ENCODE data around the genes EVI2A, RHOT1 and ZNF207.

DNA sequence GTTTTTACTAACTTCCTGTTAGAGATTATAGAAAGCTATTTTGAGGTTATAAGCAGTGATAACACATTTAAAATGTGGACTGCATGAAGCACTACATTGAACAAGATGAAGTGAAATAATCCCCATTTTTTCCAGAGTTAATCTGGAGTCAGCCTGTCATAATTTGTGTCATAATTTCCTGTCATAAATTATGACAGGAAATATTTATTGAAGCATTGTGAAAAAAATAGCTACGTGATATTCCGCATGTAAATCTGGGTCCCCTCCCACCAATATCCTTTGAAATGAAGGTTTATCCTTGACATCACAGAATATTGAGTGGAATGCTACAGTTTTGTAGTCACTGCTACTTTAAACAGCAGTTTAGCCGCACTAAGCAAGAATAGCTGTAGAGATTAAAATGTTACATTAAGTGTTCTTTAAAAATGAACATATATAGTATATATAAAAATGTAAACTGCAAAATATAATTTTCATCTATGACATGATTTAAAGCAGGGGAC is 40.0 kb downstream of the OMG start:
- RRBS: no CpG with 5 or more reads among the region's 3 CpGs

- RRBS: no CpG with 5 or more reads among the region's 9 CpGs
These were observed at the start of gene EVI2A for GRCh38 chr17:31321240-31322094. EVI2A (minus strand) TSS chr17:31321622.

DNA sequence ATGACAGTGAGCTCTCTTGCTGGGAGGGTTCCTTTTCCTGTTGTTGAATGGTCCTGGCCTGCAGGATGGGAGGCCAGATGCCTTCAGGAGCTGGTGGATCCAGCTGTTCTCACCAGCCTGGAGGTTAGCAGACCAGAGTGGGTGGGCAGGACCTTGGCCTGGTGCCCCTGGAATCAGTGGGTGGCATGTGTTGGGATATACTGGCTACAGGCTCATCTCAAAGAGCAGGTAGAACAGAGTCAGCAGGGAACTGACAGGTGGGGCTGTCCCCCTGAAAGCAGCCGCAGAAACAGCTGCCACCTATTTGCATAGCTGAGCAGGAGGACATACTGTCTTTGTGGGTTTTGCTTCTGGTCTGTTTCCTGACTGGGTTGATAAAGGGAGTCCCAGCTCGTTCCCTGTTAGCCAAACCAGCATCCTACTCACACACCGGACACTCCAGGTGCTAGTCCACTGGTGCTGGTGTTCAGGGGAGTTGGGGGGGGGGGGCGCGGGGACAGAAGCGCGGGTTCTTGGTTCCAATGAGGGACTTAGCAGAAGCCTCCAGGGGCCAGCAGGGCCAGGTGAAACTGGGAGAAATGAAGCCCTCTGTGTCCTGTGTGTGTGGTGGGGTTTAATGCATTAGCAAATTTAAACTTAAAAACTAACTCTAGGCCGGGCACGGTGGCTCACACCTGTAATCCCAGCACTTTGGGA is 144.2 kb downstream of the RAB11FIP4 start:
- RRBS: no CpG with 5 or more reads among the region's 9 CpGs

DNA sequence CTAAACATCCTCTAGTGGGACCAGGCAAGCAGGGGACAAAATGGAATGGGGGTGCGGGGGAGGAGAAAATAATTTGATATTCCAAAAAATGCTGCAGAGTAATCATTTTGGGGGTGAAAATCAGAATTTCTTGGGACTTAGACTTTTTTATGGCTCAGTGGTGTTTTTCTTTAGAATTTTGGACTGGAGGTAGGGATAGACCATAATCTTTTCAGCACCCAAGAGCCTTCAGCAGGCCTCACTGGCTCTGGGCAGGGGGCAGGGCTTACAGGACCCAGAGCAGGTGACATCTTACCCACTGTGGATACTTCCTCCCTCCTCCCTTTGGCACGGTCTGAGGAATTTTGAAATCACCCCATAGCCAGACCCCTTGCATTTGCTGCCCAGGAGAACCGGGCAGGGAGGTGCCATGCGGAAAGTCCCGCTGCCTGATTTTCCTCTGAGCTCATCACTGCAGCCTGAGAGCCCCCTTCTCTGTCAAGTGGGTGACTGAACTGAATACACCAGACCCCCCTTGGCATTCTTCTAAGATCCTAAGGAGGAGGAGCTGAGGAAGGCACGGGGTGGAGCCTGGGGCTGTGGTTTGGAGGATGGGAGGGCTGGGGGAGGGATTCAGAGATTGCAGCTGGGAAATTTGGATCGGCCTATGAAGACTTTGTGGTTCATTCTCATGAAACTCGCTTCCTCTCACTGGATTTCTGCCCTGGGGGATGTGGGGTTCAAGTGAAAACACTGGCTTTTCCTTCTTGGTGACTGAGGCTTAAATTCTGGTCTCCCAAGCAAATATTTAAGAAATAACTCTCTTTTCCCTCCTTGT is 173.4 kb downstream of the RAB11FIP4 start:
- RRBS: no CpG with 5 or more reads among the region's 8 CpGs

DNA sequence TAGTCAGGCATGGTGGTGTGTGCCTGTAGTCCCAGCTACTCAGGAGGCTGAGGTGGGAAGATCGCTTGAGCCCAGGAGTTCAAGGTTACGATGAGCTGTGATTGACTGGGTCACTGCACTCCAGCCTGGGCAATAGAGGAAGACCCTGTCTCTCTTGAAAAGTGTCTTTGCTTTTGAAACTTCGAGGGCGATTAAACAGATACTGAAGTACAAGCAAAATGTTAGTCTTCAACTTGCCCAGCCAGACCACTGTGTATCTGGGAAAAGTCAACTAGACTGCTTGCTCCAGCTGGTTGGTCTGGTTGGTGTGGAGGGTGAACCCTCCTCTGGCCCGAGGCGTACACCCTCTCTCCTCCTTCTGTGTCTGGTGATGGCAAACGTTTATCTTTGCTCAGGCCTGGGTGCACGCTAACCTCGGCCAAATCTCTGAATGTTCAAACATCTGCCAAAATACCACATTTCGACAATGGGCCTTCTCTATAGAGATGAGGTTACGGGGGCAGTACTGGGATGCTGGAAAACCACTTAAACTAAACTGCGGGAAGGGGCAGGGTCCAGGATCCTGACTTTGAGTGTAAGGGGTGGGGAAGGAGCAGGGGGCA is 175.1 kb downstream of the RAB11FIP4 start:
- RRBS: no CpG with 5 or more reads among the region's 12 CpGs

DNA sequence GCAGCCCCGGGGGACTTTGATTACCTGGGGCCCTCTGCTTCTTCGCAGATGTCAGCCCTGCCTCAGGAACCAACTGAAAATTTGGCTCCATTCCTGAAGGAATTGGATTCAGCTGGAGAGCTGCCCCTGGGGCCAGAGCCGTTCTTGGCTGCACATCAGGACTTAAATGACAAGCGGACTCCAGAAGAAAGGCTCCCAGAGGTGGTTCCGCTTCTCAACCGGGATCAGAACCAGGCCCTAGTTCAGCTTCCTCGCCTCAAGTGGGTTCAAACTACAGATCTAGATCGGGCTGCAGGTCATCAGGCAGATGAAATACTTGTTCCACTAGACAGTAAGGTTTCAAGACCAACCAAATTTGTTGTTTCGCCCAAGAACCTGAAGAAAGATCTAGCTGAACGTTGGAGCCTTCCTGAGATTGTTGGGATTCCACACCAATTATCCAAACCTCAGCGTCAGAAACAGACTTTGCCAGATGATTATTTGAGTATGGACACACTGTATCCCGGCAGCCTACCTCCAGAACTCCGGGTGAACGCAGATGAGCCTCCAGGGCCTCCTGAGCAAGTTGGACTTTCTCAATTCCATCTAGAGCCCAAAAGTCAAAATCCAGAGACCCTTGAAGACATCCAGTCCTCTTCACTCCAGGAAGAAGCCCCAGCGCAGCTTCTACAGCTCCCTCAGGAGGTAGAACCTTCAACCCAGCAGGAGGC is 14.3 kb downstream of the LRRC37B start:
- RRBS: no CpG with 5 or more reads among the region's 15 CpGs

DNA sequence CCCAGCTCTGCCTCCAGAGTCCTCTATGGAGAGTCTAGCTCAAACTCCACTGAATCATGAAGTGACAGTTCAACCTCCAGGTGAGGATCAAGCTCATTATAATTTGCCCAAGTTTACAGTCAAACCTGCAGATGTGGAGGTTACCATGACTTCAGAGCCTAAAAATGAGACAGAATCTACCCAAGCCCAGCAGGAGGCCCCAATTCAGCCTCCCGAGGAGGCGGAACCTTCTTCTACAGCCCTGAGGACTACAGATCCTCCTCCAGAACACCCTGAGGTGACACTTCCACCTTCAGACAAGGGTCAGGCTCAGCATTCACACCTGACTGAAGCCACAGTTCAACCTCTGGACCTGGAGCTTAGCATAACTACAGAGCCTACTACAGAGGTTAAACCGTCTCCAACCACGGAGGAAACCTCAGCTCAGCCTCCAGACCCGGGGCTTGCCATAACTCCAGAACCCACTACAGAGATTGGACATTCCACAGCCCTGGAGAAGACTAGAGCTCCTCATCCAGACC is 14.9 kb downstream of the LRRC37B start:
- RRBS: no CpG with 5 or more reads among the region's 5 CpGs

DNA sequence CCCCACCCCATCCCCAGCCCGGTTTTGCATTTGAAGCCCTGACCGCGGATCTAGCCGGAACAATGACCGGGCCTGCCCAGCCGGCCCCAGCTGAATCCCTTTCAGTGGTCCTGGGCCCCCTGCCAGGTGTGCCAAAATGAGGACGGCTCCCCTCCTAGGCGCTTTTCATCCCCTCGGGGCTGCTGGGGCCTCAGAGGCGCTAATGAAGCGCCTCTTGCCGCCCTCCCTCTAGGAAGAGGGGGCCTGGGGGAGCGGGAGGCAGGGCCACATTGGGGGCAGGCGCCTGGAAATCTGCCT is 57.1 kb upstream of the RHOT1 start:
- RRBS: no CpG with 5 or more reads among the region's 14 CpGs

DNA sequence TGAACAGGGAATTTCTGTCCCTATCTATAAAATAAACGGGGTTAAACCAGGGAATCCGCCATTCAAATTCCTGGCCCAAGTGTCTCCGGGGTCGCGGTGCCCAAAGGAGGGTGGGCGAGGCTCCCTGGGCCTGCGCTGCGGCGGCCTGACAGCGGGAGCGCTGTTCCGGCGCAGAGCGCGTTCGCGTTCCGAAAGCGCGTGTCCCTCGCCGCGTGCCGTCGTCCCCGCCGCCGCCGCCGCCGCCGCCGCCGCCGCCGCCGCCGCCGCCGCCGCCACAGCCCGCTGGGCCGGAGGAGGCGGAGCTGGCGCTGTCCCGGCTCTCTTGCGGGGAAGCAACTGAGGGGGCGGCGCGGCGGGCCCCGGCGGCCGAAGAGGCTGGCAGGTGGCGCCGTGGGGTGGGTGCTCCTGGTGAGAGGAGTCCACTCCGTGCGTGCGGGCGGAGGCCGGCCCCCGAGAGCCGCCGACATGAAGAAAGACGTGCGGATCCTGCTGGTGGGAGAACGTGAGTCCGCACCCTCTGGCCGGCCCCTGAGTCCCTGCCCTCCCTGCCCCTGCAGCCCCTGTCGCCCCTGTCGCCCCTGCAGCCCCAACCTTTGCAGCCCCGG is at the start of gene RHOT1:
RHOT1 (plus strand) TSS at position 275 of the 605 bp plus-strand sequence.
- RRBS: 3% methylated on average over 25 of the region's 72 CpGs

- RRBS: no CpG with 5 or more reads among the region's 6 CpGs
These were observed 33.2 kb downstream of the RHBDL3 start for GRCh38 chr17:32298833-32299165.

DNA sequence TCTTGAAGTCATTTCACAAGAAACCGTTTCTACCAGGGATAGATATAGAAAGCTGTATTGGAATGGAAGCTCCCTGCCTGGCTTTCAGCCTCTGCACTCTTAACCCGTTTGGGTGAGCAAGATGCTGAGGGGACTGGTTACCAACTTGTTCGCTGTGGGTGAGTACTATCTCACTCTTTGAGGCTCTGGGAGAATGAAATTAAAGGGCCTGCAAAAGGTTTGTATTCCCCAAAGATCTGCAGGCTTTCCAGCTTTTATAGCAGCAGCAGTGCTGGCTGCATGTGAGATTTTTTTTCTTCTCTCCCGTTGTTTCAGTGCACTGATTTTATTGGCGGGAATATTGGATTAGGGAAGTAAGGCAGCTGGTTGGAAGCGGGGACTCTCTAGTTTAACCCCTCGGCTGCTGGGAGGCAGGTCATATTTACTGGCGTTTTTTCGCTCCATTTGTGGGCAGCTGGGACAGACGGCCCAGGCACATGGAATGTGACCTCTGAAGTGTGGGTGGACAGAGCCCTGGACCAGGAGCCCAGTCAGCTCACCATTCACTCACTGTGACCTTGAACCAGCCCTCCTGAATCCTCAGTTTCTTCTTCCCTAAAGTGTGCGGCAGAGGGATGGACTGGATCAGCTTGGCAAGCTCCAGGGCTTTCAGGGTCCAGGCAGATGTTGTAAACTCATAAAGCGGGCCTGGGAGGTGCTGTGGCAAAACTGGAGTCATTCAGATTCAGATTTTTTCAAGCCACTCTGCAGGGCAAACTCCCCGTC is 30.8 kb downstream of the C17orf75 start:
- RRBS: no CpG with 5 or more reads among the region's 13 CpGs

- RRBS: no CpG with 5 or more reads among the region's 3 CpGs
These were observed 1.5 kb upstream of the ZNF207 start for GRCh38 chr17:32348407-32348854.

GRCh38 chr17:32349908-32350286 is at the start of gene ZNF207:
ZNF207 (plus strand) TSS chr17:32350157.
- RRBS: 3% methylated on average over 1 of the region's 23 CpGs

- RRBS: no CpG with 5 or more reads among the region's 13 CpGs
These were observed 34.5 kb downstream of the ZNF207 start for GRCh38 chr17:32384290-32385038.

GRCh38 chr17:32562593-32563091 is 75.8 kb downstream of the CDK5R1 start:
- RRBS: no CpG with 5 or more reads among the region's 7 CpGs

GRCh38 chr17:32568584-32569196 is 81.9 kb downstream of the CDK5R1 start:
- RRBS: no CpG with 5 or more reads among the region's 5 CpGs

GRCh38 chr17:32600107-32601338 is 113.7 kb downstream of the CDK5R1 start:
- RRBS: no CpG with 5 or more reads among the region's 10 CpGs

GRCh38 chr17:32621135-32622340 is 134.7 kb downstream of the CDK5R1 start:
- RRBS: no CpG with 5 or more reads among the region's 9 CpGs

DNA sequence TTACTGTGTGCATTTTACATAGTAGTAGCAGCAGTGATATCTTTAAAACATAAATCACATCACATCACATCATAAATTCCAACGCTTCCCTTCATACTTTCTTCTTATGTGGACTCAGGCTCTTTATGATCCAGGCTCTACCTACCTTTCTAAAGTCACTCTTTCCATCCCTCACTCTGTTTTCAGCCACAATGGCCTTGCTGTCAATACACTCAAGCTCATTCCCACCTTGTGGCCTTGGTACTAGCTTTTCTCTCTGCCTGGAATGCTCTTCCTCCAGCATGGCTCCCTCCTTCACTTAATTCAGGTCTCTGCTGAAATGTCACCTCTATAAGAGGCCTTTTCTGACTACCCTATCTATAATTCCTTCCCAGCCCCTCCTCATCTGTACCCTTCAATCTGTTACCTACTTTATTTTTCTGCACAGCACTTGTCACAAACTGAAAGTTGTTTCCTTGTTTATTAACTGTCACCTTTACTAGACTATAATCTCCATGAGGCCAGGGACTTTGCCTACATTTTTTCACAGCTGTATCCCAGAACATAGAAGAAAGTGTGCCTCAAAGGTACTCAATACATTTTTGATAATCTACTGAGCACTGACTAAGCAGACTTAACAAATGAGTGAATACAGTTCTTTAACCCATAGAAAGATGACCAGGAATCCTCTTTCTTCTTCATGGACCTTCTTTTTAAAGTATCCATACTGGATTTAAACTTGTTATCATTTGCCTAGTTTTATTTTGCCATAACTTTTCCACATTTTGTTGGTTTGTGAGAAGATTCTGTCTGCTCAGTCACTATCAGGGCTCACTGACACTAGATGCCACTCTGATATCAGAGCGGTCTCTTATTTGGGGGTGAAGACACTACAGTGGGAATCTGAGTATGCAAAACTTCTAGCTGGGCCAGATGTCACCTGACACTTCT is 132.7 kb downstream of the MYO1D start:
- RRBS: no CpG with 5 or more reads among the region's 2 CpGs

- RRBS: no CpG with 5 or more reads among the region's 7 CpGs
These were observed 82.3 kb downstream of the MYO1D start for GRCh38 chr17:32794394-32795178.